HTR-8/SVneo (cell line): ENCODE measurements around the genes FCRLA and SPATA46.

DNA sequence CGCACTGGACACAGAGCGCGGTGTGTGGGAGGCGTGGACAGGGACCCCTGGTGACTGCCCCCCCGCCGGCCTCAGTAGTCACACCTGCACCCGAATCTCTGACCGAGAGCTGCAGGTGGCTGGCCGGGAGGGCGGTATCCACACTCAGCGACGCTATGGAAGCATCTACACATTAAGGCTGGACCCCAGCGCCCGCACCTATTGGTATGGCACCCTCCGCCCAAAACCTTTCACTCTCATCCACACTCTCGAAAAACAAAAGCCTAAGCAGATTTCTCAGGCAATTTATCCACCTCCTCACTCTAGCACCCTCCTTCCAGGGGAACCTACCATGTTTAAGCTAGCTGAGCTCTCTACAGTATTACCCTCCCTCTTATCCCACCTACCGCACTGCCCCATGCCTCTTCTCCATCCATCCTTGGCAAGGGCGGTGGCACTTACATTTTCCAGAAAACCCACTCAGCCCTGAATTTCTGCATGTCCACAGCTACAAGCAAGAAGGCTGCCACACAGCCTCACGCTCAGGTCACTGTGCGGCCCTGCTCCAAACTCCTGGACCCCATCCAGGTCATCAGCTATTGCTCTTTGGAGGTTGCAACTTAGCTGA, 801 bp downstream of the KLHDC9 start:
- RRBS, result 24% methylated on average over 4 of the region's 20 CpGs

- RRBS, result no CpG with 5 or more reads among the region's 4 CpGs
These were observed 6.9 kb upstream of the NR1I3 start for GRCh38 chr1:161244821-161245412.

GRCh38 chr1:161439752-161441042, 65.1 kb upstream of the FCGR2A start:
- RRBS, result 14% methylated on average over 23 of the region's 133 CpGs

GRCh38 chr1:161506224-161507155, 1.2 kb downstream of the FCGR2A start:
- RRBS, result no CpG with 5 or more reads among the region's 15 CpGs

- RRBS, result no CpG with 5 or more reads among the region's 12 CpGs
These were observed 5.7 kb downstream of the HSPA6 start for GRCh38 chr1:161530000-161530468.

GRCh38 chr1:161531634-161532329, 7.4 kb downstream of the HSPA6 start:
- RRBS, result 39% methylated on average over 3 of the region's 23 CpGs

DNA sequence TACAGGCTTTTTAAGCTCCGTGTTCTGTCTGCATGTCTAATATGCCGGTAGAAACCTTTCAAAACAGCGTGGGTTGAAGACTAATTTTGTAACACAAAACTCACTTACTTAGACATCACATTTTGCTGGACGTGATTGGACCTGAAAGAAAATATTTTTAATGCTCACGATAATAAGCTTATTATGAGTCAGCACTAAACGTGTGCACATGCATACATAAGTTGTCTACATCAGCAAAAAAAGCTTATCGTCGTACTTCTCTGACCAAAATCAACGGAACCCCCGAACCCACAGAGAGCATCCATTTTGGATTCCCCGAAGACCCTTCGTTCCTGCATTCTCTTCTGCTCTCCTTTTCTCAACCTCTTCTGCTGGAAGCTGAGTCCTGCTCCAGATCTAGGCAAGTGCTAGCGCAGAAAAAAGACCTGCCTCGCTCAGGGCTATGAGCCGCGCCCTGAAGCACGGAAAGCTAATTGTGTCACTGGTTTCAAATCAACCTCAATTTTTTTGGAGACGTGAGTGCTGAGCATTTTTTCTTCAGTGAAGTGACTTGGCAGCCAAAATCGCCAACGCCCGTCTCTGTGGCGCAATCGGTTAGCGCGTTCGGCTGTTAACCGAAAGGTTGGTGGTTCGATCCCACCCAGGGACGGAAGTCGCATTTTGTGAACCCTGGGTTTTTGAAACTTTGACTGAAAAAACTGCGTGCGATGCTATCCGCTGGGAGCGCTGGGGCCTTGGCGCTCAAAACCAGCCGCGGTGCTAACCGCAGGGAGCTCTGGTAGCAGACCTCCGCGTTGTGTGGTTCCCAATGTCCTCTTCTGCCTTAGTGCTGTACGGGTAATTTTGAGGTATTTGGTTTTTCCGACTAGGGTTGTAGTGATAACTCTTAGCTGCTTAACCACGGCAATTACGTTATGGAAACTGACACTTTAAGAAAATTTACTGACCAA, 9.7 kb downstream of the FCGR3A start:
- RRBS, result no CpG with 5 or more reads among the region's 44 CpGs

GRCh38 chr1:161550384-161550842, 795 bp upstream of the FCGR3A start:
- RRBS, result no CpG with 5 or more reads among the region's 9 CpGs

DNA sequence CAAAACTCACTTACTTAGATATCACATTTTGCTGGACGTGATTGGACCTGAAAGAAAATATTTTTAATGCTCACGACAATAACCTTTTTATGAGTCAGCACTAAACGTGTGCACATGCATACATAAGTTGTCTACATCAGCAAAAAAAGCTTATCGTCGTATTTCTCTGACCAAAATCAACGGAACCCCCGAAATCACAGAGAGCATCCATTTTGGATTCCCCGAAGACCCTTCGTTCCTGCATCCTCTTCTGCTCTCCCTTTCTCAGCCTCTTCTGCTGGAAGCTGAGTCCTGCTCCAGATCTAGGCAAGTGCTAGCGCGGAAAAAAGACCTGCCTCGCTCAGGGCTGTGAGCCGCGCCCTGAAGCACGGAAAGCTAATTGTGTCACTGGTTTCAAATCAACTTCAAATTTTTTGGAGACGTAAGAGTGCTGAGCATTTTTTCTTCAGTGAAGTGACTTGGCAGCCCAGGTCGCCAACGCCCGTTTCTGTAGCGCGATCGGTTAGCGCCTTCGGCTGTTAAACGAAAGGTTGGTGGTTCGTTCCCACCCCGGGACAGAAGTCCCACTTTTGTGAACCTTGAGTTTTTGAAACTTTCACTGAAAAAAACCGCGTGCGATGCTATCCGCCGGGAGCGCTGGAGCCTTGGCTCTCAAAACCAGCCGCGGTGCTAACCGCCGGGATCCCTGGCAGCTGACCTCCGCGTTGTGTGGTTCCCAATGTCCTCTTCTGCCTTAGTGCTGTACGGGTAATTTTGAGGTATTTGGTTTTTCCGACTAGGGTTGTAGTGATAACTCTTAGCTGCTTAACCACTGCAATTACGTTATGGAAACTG, 9.6 kb downstream of the FCGR3B start:
- RRBS, result 10% methylated on average over 11 of the region's 42 CpGs

DNA sequence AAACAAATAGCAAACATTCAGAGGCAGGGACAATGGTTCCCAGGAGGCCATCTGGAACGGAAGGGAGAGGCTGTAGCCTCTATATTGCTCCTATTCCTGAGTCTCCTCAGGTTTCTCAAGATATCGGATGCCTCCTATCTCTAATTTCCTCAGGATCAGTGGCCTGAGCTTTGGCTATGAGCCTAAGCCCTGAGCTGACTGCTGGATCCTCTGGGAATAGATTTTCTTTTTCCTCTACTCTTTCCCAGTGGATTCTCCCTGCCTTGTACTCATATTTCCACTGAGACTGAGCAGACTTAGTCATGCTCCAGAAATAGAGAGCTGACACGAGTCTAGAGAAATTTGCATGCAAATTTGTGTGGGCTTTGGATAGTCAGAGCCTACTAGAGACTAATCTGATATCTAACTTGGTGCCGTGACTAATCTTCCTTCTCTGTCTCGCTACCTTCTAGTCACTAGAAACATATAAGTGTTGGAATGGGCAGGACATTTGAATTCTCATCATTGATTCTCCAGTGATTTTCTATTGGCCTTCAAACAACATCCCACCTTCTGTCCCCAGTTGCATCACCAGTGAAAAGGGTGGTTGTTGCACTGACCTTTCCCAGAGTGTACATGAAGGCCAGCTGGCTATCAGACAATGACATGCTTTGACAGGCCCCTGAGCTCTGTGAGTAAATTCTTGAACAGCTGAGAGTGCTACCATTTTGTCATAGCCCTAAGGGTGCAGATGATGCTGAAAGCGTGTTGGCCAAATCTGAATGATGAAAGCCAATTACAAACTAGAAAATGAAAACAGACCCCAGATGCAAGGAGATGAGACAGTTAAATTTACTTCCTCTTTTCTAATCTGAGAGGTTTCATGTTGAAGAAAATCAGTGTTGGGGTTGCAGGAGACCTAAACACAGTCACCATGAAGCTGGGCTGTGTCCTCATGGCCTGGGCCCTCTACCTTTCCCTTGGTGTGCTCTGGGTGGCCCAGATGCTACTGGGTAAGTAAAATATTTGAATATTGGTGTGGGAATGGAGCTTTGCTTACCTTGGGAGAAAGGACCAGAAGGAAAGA, at the start of gene FCRLA:
Gene FCRLA, plus strand, starts transcription at position 878 of the 1,066 bp plus-strand sequence.
- RRBS, result no CpG with 5 or more reads among the region's 6 CpGs

DNA sequence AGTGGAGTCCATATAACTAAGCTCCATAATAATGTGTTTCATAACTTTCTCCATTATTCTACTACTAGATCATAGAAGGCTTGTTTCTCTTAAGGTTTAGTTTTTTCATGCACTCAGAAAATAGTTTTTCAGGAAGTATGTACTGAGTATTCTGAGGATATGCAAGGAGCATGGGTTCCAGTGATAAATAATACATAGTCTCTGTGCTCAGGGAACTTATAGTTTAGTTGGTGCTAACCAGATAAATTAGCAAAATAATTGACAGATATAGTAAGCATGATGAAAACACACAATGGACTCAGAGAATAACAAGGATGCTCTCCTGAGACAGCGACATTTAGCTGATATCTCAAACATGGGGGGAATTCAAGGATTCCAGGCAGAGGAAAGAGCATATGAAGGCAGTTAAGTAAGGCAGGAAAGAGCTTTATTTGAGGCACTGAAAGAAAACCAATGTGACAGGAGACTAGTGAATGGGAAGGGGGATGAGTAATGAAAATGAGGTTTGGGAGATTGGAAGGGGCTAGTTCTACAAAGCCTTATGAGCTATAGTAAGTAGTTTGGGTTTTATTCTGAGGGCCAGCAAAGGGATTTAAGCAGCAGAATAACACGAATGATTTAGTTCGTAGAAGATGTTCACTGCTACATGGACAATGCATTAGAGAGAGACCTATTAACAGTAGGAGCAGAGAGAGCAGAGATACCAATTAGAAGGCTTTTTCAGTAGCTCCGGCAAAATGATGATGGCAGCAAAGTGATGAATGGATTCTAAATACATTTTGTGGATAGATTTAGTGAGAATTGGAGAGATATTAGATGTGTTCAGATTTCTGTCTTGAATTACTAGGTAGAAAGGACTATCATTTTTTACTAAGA, 111.2 kb downstream of the ATF6 start:
- RRBS, result no CpG with 5 or more reads among the region's 4 CpGs

DNA sequence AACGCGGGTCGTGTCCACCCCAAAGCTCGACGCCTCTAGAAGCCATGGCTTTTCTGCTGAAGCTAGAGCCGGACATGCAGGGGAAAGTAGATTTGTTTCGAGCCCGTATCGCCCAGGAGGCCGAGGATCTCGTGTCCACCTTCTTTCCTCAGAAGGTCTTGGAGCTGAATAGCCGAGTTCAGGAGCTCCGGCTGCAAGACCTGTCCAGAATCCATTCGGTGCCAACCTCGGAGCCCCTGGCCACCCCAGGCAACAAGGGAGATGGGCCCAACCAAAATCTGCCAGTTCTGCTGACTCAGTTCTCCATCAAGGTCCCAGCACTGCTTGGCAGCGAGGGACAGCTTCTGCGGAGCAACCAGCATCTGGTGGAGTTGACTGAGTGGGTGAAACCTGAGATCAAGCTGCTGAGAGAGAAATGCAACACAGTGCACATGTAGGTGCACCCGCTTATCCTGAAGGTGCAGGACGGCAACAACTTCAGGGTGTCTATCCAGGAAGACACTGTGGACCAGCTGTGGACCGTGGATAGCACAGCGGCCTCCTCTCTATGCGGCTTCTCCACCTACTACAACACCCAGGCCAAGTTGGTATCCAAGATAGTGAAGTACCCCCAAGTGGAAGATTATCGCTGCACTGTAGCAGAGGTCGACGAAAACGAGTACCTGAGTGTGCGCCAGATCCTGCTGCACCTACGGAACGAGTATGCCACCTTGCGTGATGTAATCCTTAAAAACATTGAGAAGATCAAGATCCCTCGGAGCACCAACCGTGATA, 125.0 kb downstream of the ATF6 start:
- RRBS, result 94% methylated on average over 4 of the region's 32 CpGs

GRCh38 chr1:162363869-162364191, 12.8 kb downstream of the SPATA46 start:
- RRBS, result no CpG with 5 or more reads among the region's 2 CpGs

DNA sequence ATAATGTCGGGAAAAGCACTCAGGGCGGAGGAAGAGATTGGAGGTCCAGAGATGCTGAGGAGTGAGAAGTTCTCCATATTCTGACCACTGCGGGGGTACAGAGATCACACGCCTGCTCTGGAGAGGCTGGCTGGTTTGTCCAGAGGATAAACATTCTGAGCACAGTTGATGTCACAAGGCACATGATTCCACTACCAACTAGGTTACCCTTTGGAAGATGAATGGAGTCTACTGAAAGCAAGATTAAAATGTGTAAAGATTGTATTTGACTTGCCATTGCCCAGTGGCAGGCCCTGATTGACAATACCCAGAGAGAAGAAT, at the start of gene SPATA46:
Gene SPATA46, minus strand, starts transcription at position 141 of the 321 bp plus-strand sequence.
- RRBS, result no CpG with 5 or more reads among the region's 4 CpGs

GRCh38 chr1:162467823-162468200, 29.8 kb upstream of the UHMK1 start:
- RRBS, result no CpG with 5 or more reads among the region's 2 CpGs

- RRBS, result no CpG with 5 or more reads among the region's 6 CpGs
These were observed 2.4 kb downstream of the UHMK1 start for GRCh38 chr1:162499972-162500365.

DNA sequence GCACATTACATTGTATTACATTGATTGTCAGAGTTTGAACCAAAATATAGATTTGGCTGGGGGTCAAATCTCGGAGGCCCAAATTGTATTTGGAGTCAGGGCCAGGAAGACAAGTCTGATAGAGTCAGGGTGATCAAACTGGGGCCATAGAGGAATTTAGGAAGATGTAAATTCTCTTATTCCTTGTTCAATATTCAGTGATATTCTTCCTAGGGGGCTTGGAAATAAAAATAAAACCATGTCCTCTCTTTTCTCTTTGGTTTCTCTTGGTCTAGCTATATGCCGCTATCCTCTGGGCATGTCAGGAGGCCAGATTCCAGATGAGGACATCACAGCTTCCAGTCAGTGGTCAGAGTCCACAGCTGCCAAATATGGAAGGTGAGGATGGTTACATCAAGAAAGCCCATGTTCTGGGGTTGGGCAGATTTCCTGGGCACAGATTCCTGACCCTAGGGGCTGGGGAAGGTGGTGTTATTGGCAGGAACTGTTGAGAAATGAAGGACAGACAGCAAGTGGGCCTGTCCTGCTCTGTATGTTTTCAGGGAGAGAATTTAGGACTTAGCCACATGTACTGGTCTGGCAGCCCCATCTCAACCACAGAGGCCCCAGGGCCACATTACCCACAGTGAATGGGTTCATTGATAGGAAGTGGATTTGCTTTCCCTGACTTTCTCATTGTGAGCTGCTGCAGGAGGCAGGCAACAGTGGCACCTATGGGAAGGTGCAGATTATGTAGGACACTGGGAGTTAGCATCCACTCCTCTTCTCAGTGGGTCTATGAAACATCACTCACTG, 37.5 kb upstream of the HSD17B7 start:
- RRBS, result no CpG with 5 or more reads among the region's 2 CpGs

DNA sequence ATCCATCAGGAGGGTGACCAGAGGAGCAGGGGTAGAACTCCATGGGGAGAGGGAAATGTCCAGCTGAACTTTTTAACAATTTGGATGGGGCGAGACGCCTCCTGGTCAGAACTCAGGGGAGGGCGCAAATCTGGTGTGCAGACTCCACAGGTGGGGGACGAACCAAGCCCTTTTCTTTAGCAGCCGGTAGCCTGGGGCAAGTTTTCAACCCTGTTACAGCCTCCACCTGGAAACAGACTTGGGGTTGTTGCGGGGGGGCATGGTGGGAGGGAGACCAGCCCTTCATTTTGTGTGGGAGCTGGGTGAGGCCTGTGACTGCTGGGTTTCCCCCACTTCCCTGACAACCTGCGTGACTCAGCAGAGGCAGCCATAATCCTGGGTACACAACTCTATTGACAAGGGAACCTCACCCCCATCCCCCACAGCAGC, 7.8 kb upstream of the CCDC190 start:
- RRBS, result no CpG with 5 or more reads among the region's 7 CpGs

DNA sequence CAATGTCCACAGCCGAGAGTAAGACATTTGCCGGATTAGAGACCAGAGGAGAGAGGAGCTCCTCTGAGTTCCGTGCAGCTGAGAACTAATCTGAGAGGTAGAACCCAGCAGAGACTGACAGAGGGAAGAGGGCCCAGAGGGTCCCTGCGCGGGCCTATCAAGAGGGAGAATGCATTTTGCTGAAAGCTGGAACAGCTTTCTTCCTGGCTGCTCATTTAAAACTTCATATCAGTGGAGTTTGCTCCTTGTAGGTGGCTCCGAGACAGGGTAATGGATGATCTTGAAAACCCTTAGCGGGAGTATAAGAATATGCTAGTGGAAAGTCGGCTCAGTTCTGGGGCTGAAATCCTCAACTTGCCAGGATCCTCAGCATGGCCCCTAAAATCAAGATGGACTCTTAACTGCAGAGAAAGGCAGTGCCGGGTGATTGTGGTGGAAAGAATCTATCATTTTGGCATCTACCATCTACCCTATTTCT, 27.5 kb downstream of the RGS5 start:
- RRBS, result no CpG with 5 or more reads among the region's 9 CpGs

- RRBS, result no CpG with 5 or more reads among the region's 2 CpGs
These were observed 6.3 kb upstream of the NUF2 start for GRCh38 chr1:163315564-163315833.